ENCODE results near the gene MLLT10.

DNA sequence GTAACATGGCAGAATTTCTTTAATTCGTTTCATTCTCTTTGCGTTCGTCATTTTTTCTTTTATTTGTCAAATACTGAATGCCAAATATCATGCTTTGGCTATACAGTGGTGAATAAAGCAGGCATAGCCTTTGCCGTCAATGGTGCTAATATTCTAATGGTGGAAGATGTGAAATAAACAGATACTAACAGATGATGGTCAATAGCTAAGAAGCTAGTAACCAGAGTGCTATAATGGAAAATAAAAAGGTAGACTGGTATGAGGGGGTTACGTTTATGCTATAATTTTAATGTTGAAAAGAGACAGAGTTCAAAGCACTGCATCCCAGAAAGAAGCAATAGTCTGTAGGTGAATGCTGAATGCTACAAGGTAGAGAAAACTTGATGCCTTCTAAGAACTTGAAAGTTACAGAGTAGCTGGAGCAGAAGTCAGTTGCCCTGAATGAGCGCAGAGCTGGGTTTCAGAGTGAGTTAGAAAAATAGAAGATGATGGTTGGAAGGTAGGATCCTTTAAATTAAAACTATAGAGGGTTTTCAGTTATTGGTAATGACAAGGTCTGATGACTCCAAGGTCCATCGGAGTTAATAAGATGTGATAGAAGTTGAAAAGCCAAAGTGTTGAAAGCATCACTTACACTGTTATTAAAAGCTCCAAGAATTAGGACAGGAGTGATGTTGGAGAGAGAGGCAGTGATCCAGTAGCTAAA lies 23.7 kb downstream of the STAM start:
- PRO-cap, result no peak

- PRO-cap, result no peak
Observed at GRCh38 chr10:17766596-17767039, 14.6 kb downstream of the TMEM236 start.

DNA sequence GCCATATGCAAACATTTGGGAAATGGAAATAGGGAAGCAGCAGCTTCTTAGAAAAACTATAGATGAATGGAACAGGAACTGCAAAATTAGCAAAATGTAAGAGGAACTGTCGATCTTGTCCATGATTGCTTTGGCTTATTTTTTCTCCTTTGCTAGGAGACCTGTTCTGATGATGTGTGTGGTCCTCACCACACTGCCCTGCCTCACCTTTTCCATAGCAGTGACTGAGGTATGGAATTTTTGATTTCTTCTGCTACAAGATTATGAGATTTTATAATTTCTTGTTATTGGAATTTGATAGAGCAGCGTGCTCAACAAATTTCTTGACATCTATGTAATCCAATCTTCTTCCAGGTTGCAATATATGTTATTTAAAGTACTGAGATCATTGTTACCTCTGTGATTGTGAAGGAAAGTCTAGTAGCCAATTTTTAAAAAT lies 19.2 kb downstream of the TMEM236 start:
- PRO-cap, result no peak

DNA sequence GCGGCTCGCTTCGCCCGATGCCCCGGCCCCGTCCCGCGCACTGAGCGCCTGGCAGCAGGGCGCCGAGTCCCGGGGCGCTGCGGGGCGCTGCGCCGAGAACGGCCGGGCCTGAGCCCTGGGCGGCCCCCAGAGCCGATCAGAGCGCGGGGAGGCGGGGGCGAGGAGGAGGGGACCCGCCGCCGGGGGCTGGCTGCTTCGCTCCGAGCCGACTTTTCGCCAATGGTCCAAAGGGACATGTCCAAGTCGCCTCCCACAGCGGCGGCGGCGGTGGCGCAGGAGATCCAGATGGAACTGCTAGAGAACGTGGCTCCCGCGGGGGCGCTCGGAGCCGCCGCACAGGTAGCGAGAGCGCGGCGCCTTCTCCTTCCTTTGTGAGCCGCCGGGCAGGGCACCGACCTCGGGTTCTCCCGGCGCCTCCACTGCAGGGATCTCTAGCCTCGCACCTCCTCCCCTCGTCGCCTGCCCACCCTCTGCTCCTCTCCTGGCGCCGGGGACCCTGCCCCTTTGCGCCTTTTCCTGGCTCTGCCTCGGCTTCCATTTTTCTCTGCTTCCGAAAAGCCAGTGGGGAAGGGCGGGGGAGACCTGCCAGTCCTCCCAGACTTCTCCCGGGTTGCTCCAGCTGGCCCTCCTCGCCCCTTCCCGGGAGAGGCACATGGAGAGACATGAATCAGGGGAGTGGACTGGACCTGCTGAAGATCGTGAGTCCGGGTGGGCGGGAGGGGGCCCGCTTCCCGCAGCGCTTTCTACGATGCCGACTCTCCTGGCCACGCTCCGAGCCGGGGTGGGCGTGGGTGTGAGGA lies 494 bp downstream of the CACNB2 start:
- PRO-cap, result no peak

GRCh38 chr10:18203548-18203932 lies 63.3 kb downstream of the CACNB2 start:
- PRO-cap, result no peak

- PRO-cap, result no peak
Observed at GRCh38 chr10:18566977-18568391, 83.9 kb downstream of the NSUN6 start.

DNA sequence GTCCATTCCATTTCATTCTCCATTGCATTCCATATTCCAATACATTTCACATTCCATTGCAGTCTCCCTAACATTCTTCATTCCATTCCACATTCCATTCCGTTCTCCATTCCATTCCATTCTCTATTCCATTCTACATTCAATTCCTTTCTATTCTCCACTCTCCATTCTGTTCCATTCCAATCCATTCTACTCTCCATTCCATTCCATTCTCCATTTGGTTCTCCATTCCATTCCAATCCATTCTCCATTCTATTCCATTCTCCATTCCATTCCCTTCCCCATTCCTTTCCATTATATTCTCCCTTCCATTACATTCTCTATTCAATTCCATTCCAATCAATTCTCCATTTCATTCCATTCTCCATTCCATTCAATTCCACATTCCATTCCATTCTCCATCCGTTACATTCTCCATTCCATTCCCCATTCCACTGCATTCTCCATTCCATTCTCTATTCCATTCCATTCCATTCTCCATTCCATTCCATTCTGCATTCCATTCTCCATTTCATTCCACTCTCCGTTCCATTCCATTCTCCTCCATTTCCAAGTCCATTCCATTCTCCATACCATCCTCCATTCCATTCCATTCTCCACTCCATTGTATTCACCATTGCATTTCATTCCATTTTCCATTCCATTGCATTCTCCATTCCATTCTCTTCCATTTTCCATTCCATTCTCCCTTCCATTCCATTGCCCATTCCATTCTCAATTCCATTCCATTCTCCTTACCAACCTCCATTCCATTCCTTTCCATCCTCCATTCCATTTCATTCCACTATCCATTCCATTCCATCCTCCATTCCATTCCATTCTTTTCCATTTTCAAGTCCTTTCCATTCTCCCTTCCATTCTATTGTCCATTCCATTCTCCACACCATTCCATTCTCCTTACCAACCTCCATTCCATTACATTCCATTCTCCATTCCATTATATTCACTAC lies 82.4 kb downstream of the NSUN6 start:
- PRO-cap, result no peak

- PRO-cap, result no peak
Observed at GRCh38 chr10:18586480-18586952, 64.9 kb downstream of the NSUN6 start.

DNA sequence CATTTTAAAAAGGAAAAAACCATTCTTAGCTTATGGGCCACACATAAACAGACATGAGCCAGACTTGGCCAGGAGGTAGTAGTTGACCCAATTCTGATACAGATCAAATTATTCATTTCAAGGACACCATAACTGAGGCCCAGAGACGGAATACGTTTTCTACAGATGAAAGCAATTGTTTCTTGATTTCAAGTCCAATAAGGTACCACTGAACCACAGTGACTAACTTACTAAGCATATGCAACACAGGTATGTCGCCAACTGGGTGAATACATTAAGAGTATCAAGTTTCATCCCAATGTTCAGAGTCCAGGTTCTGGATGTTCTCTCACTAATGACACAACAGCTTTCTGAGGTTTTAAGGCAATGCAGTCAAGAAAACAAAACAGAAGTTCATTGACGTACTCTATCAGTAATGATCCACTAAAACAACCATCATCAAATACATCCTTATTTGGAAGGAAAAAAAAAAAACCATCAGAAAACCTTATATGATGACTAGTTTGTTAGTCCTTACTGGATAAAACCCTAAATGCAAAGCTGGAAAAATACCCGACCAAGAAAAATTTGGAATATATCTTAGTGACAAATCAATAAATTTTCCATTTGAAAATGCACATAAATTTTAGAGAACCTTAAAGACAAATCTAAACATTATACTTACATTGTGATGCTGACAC lies 35.7 kb downstream of the NSUN6 start:
- PRO-cap, result no peak

DNA sequence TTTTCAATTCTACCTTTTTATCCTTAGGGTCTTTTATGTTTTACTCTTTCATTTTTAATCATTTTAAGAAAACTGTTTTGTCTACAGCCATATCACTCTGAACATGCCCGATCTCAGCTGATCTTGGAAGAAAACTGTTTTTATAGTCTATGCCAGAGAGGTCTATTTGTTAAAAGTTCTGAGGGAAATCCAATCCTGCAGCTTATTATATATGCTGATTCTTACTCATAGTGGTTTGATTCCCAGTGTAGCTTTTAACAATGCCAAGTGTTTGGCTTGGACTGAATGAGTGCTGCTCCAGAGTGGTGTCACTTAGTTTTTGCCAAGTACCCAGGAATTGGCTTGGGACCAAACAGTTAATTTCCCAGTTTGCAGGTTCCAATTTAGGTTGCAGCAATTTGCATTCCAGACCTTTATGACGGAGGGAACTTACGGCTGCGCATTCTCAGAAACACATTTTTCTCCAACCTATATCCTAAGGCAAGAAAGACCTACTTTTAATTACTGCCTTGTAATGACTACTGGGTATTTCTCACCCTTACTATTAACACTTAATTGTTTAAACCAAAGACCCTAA lies 32.4 kb downstream of the NSUN6 start:
- PRO-cap, result no peak

DNA sequence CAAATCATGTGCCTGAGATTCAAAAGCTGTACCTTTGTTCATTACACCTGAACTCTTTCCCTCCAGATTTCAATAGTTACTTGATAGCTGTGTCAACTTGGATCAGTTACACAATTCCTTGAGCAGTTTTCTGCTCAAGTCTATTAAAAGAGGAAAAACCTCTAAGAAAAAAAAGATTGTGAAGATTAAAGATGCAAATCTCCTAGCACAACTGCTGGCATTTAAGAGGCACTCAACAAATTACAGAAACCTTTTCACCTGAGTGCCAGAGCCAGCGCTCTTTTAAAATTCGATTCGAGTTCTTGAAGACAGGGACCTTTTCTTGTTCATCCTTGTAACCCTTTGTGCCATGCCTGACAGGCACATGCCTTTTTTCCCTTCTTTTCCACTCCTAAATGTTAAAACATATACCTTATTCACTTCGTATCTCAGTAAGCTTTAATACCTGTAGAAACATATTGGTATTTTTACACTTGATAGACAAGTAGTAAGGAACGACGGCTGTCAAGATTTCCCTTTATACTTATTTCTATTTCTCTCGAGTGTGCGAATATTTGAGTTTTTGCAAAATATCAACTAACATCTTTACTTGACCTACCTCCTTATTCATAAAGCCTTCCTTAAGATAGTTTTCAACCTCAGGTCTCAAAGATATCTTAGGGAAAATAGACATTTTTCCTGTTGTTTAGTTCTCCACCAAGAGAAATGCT lies 701 bp downstream of the NSUN6 start:
- PRO-cap, result no peak

DNA sequence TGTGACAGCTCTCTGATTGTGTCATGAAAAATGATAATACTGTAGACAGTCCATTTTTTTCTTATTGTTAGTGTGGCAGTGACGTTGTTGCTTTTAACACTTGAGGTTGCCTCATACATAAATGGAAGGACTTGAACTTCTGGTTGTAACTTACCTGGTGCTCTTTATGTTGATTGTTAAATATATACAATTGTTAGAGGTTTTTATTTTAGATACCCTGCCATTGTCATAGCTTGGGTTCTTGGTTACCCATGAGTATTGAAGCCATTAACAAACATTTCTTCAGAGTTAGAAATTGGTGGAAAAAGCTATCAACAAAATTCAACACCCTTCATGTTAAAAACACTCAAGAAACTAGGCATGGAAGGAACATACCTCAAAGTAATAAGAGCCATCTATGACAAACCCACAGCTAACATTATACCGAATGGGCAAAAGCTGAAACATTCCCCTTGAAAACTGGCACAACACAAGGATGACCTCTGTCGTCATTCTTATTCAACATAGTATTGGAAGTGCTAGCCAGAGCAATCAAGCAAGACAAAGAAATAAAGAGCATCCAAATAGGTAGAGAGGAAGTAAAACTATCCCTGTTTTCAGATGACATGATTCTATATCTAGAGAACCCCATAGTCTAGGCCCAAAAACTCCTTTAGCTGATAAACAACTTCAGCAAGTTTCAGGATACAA lies 232.7 kb downstream of the PLXDC2 start:
- PRO-cap, result no peak

- PRO-cap, result no peak
Observed at GRCh38 chr10:20778126-20778661, 118.9 kb downstream of the NEBL start.

- PRO-cap, result unidirectional peak, minus-strand start at chr10:21496741
Observed at GRCh38 chr10:21496267-21497127, 29.0 kb downstream of the SKIDA1 start.

GRCh38 chr10:21515935-21516774 lies 9.3 kb downstream of the SKIDA1 start:
- PRO-cap, result no peak

DNA sequence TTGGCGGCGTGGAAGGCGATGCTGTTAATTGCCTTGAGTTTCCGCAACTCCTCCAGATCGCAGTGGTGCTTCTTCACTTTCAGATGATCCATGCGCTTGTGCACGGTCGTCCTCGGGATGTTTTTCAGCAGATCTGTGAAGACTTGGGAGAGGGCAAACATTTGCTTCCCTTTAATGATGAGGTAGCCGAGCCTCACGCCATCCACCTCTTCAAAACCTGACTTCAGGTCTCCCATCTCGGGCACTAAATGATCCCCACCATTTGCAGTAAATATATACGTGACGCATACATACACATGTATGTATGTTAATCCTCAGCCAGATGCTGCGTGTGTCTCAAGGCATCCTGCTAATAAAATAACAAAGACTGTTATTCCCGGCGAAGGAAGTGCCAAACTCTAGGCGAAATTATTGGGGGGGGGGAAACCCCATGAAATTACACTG lies 7.9 kb downstream of the SKIDA1 start:
- PRO-cap, result no peak

GRCh38 chr10:21533870-21534570 lies at the start of gene MLLT10:
TSS of gene MLLT10 (plus strand) at chr10:21534232.
- PRO-cap, result bidirectional peak, plus-strand start at chr10:21534236, minus-strand start at chr10:21533989

DNA sequence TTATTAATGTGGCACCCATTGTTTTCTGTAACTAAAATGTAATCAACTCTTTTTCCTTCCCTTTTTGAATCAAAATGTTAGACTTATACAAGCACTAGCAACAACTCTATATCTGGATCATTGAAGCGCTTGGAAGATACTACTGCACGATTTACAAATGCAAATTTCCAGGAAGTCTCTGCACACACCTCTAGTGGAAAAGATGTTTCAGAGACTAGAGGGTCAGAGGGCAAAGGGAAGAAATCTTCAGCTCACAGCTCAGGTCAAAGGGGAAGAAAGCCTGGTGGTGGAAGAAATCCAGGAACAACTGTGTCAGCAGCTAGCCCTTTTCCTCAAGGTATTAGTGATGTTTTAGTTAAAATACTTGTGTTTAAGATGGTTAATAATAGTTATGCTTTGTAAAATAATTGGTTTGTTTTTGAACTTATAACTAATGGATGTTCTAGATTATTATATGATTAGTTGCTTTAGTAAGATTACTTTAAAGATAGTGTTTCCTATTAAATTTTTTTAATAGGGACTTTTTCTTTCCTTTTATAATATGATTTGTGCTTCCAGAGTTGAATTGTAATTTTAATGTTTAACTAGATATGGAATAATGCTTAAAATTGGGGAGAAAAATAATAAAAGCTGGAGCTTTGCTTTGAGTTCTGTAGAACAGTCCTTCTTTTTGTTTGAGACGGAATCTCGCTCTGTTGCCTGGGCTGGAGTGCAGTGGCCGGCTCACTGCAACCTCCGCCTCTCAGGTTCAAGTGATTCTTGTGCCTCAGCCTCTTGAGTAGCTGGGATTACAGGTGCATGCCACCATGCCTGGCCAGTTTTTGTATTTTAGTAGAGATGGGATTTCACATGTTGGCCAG lies 136.6 kb downstream of the MLLT10 start:
- PRO-cap, result no peak

- PRO-cap, result no peak
Observed at GRCh38 chr10:21734978-21735641, 201.1 kb downstream of the MLLT10 start.

DNA sequence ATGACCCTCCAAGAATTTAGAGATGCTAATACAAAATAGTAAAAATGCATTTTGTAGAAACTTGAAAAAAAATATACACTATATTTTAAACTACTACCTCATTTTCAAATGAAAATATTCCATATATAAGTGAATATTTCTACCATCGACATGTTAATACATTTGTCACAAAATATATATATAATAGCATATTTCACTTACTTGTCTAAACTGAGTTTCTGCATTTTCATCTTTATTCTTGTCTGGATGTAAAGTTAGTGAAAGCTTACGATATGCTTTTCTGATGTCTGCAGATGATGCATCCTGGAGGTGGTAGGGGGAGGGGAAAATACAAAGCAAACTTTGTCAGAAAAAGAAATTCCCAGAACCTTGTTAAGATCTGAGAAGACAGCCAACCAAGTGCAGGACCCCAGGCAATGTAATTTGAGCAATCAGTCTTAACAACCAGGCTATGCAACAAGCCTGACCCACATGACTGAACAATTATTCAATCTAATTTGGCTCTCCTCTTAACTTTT lies 74.6 kb downstream of the DNAJC1 start:
- PRO-cap, result no peak

Measured in SEM (cell line).